ENCODE measurements around a stretch of chr10.

DNA sequence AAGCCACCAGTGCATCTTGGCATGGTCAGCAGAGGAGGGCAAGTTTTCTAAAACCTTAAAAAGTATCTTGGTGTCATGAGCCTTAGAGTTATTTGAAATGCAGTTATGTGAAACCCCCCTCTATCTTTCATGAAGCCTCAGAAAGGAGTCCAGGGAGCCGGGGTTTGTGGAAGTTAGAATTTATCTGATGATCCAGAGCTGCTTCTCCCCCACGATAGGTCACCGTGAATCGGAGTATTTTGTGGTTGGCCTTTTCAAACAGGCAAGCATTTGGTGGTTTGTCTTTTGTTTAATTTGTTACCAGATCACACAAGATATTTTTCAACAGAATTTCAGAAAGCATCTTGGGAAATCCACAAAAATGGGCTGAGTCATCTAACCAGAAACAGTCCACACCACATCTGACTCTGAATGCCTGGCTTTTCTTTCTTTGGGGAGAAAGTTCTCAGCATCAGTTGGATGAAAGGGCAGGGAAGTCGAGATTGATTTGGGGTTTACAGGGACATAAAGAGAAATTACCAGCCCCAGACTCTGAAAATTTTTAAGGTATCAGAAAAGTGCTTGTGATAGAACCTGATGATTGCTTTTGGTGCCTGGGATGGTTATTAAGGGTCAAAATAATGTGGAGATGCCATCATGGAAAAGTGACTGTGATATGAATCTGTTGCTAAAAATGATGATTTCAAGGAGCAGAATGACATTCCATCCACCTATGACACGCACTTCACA lies 295.7 kb upstream of the PITRM1 start:
- PRO-cap, result bidirectional peak, plus-strand start at position 457 of the sequence, minus-strand start at position 135 of the sequence

DNA sequence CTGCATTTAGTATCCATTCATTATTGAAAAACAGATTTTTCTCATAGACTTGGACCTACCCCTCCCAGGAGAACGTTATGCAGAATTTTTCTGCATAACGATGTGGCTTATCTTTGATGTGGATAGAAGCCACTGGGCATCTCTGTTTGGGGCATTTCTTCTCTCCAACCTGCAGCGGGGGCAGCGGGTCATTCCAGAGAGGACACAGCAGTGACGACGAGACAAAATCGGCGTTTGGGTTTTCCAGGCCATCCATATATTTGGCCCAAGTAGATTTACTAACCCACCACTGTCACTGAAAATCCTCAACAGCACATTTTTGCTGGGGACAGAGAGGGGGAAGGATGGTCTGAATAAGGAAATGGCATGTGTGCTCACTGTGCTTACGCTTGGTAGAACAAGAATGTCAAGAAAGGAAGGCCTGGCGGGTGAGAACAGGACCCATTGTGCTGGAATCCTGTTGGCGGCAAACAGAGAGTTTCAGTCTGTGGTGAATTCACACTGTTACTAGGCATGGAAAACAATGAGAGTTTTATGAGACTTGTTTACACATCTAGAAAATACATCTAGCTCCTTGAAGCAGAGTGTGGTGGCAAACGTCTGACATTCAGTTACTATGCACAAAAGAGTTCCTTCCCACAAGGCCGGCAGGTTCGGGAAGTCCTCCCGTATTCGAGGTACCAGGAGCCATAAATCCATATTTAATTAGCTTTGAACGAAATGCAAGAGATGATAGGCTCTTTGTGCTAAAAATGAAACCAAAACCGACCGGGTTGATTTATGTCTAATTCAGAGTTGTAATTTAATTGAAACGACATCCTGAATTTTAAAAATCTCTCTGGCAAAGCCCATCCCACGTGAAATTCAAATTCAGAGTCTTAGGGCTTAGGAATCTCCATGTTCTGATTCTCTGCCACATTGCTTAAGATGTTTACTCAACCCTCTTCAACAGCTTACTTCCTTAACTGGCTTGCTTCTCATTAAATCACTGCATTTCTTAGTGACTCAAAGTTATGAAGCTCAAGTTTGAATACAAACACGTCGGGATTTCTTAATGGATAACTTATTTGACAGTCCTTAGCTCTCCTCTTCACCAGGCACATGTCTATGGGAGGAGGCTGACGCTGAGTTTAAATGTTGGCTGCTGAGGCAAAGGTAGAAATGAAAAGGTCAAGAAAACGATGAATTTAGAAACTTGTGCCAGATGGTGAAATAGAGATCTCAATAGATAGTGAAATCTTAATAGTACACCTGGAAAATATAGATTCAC lies 299.8 kb upstream of the PITRM1 start:
- PRO-cap, result no peak

GRCh38 chr10:3781455-3781568 lies 3.7 kb downstream of the KLF6 start:
- PRO-cap, result no peak

- PRO-cap, result bidirectional peak, plus-strand start at chr10:3783896, minus-strand start at chr10:3783611
These were observed 1.1 kb downstream of the KLF6 start for GRCh38 chr10:3783682-3784572.

DNA sequence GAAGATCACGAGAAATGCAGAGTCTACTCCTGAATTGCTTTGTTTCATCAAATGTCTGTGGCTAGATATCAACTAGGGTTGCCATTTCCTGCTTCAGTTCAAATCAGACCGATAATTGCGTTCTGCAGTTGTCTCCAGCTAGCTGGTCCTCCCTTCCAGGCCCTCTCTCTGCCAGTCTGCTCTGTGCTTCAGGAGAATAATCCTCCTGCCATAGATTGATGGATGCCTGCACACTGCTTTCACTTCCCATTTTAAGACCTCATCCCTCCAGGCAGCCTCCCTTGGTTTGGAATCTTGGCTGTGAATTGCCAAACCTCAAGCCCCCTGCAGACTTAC lies 22.1 kb upstream of the KLF6 start:
- PRO-cap, result no peak

GRCh38 chr10:3807956-3808616 lies 23.1 kb upstream of the KLF6 start:
- PRO-cap, result no peak

- PRO-cap, result no peak
These were observed 40.3 kb upstream of the KLF6 start for GRCh38 chr10:3825232-3825734.

DNA sequence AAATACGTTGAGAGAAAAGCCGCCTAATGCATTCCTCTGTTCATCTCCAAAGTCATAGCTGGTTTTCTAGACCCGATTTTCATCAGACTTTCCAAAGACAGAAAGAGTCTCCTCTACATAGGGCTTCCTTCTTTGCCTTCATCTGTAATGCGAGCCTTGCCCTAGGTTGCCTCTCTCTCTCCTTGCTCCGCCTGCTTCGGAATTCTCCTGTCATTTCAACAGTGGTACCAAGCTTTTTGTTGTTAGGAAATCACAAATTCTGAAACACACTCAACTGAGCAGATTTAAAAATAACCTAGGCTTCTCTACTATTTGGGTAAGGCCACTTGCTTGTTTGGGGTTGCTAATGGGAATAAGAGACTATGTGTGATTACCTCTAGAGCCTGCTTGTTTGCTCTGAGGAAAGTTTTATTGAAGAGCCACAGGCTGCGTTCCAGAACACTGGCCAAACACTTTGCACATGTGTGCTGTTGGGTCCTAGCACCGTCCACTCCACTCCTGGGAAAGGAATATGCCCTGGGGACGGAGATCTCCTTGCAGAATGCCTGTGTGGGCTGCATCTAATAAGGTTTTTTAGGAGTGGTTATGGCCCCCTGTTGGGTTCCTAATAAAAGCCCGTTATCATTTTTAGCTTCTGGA lies 68.5 kb upstream of the KLF6 start:
- PRO-cap, result no peak

DNA sequence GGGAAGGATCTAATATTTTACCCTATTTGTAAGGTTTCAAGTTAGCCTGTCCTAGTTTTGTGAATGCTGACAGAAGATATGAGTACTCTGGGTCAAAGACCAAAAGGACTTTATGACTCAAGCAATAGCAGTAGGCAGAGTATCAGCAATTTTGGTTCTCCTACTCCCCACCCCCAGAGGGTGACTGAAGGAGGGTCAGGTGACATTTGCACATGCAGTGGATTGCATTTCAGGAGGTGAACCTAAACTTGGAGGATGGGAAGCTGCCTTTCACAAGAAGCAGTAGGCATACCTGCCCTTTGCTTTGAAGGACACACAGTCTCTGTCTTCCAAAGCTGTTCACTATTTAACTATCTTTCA lies 84.1 kb upstream of the KLF6 start:
- PRO-cap, result no peak

- PRO-cap, result no peak
These were observed 92.2 kb upstream of the KLF6 start for GRCh38 chr10:3877106-3877760.

DNA sequence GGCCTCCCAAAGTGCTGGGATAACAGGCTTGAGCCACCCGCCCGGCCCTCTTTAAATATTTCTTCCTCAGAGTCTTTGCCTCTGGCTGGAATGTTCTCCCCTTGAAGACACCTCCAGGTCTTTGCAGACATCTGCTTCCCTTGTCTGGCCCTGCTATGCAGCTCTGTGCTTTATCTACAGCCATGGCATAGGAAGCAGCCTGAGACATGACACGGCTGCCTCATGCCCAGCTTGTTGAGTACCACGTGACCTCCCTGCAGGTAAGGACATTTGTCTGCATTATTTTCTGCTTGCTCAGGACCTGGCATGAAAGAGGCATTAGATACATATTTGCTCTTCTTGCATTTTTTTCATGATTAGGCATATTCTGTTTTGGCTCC lies 113.8 kb upstream of the KLF6 start:
- PRO-cap, result no peak

DNA sequence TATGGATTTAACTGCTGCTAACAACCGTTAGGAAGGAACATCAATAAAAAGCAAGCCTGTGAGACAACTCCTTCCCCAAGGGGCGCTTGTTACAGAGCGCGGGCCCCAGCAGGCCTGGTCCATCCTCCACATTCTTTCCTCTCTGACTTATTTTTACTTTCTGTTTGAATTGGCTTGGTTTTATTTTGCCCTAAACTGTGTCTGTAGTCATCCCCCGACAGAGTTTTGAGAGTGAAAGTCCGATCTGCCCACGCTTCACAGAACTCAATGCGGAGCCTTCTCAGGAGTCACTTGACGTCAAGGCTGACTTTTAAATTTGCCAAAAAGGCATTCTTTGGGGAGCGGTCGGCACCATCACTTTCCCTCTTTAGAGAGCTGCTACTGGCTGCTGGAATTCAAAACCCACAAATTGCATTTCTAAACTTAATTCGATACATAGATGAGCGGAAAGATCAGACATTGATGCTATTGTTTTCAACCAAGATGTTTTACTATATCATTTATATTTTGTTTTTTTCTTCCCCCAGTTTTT lies 150.2 kb upstream of the KLF6 start:
- PRO-cap, result no peak

DNA sequence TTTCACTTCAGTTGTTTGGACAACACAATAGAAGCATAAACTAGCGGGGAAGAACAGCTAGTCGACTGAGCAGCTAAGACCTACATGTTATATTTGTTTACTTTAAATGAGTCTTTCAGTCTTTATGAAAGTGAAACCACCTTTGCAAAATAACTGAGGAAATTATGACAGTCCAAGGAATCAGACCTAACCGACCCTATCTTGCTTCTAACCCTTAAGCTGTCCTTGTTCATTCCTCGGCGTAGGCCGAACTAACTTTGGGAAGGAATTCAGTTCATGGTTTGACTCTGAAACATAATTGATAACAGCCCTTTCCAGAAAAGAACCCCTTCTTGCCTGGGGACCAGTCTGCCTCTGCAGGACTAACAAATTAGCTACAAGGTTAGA lies 185.0 kb upstream of the KLF6 start:
- PRO-cap, result no peak

GRCh38 chr10:4149081-4149915 lies 364.3 kb upstream of the KLF6 start:
- PRO-cap, result no peak

DNA sequence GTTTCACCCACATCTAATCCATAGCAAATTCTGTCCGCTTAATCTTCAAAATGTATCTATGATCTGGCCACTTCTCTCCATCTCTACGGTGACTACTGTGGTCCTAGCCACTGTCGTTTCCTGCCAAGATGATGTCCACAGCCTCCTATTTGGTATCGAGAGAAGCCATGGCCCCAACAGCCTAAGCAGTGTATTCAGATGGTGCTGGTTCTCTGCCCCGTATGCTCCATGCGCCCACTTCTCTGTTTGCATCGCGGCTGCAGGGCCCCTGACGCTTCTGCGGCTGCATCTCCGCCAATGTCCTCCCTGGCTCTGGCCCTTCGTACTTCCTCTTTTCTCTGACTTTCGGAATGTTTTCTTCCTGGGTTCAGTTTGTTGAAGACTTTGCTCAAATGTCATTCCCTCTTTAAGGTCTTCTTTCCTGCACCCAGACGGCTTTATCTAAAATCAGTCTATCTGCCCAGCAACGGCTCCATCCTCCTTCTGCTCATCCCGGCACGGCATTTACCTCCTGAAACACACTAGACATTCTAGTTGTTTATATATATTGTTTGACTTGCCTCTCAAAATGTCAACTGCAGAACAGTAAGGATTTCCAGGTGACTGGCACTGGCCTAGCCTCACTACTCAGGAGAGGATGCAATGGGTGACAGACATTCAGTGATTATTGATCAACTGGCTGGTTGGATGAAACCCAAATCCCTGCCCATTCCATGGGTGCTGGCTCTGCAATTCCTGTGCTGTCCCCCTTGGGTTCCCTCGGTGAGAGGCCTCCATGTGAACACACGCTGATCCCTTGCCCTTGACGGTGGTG lies 421.5 kb upstream of the KLF6 start:
- PRO-cap, result no peak

DNA sequence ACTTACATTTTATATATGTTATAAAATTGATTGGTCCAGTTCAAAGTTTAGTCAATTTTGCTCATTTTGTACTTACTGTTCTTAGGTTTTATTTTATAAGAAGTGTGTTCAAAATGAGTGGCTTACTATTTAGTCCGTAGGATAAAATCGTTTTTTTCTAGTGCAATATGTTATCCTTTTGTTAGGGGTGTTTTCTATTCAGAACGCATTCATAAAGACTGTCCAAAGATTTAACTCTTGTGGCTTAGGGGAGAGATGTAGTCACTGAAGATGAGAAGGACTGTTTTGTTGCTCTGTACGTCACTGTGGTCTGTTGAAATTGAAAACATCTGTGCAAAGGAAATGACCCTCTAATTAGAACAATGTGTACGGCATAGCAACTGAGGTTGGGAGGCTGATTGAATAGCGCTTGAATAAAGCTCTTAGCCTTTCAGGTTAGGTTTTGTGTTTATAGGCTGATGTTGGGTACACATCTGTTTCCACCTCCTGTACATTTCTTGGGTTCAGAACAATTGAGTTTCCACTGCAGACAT lies 453.5 kb upstream of the AKR1E2 start:
- PRO-cap, result no peak

GRCh38 chr10:4677258-4678545 lies 148.3 kb upstream of the AKR1E2 start:
- PRO-cap, result no peak

GRCh38 chr10:4685533-4686000 lies 140.4 kb upstream of the AKR1E2 start:
- PRO-cap, result no peak

GRCh38 chr10:4770618-4771463 lies 55.2 kb upstream of the AKR1E2 start:
- PRO-cap, result bidirectional peak, plus-strand start at chr10:4770995, minus-strand start at chr10:4770879

GRCh38 chr10:4849417-4850105 lies 23.6 kb downstream of the AKR1E2 start:
- PRO-cap, result no peak

Data from ReNcell CX (cell line).